Placental epithelial cell (primary cell): ENCODE measurements around the gene PALD1.

- CAGE, long polyA plus RNA, result no peak
These were observed 18.4 kb downstream of the LRRC20 start for GRCh38 chr10:70363644-70364866.

DNA sequence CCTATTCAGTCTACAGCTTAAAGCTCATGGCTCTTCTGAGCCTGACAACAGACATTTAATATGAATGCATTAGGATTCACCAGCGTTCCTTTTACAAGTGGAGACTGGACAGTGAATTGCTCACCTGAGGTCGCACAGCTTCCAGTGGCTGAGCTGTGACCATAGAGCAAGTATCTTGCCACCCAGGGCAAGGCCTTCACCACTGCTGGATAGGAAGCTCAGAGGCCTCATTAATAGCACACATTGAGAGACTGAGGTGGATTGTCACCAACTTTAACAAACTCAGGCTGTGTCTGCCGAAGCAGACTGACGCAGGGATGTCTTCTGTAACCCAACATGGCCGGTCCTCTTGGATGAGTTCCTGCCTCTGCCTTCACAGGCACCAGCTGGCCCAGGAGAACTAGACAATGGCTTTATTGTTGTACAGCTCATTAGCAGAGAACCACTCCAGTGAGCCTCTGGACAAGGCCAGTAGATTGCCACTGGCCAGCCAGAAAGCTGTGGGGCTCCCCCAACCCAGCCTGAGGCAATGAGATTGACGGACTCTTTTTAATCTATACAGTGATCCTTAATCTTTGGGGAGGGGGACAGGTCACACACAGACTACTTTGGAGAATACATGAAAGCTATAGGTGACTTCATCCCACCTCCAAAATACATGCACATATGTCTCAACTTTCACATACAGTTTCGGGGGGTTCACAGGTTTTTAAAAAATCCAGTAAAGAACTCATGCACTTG, 9.4 kb downstream of the NODAL start:
- CAGE, long polyA plus RNA, result no peak

GRCh38 chr10:70478206-70479232, at the start of gene PALD1:
Gene PALD1, plus strand, starts transcription at chr10:70478767.
- CAGE, long polyA plus RNA, result no peak

- CAGE, long polyA plus RNA, result no peak
These were observed 14.7 kb downstream of the PALD1 start for GRCh38 chr10:70493071-70493925.

- CAGE, long polyA plus RNA, result no peak
These were observed 10.2 kb downstream of the PRF1 start for GRCh38 chr10:70592417-70592735.

GRCh38 chr10:71213141-71213771, 886 bp downstream of the UNC5B start:
- CAGE, long polyA plus RNA, result no peak

- CAGE, long polyA plus RNA, result no peak
These were observed 5.6 kb downstream of the UNC5B start for GRCh38 chr10:71217820-71218561.

DNA sequence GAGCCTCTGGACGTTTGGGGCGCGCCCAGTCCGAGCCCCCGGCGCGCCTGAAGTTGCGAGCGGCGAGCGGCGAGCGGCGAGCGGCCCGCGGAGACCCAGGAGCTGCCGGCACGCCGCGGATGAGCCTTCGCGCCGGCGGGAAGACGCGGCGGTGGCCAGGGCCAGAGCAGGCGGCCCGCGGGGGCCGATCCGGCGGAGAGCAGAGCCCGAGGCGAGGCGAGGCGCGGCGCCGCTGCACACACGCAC, 273 bp downstream of the CDH23 start:
- CAGE, long polyA plus RNA, result no peak

GRCh38 chr10:71663219-71663660, 56.3 kb downstream of the C10orf105 start:
- CAGE, long polyA plus RNA, result no peak

- CAGE, long polyA plus RNA, result no peak
These were observed 7.7 kb upstream of the C10orf105 start for GRCh38 chr10:71727191-71727713.

DNA sequence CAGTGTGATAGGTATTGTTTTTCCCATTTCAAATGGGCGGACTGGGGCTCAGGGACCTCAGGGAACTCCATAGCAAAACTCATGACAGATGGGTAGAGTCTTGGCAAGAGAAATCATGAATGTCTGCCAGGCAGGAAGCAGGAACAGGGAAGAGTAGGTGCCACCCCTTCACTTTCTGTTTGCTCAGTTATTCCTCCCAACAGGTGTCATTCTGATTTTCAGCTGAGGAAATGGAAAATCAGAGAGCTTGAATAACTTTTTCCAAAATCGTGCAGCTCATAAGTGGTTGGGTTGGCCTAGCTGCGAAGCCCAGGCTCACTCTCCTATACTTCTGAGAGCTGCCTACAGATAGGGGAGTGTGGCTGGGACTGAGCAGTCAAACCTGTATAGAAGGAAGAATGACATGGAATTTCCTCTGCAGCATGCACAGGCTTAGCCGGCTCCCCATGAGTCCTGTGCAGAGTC, 17.6 kb upstream of the C10orf105 start:
- CAGE, long polyA plus RNA, result no peak

DNA sequence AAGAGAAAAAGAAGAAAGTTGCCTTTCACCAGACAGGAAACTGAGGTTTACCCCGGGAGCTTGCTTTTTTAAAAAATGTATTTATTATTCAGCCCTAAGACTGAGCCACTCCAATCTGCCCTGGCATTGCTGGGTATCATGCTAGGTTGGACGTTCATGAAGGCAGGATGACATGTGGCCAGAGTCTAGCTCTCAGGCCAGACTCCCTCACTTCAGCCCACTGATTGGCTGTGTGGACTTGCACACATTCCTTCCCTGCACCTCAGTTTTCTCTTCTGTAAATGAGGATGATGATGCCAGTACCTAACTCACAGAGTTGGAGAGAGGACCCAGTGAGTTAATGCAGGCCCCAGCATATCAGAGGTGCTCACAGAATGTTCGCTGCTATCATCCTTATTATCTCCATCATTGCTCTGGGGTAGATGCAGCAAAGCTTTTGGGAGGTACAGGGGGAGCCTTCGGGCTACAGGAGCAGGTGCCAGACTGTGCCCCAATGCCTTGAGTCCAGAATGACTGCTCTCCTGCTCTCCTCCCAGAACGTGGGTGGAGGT, 21.7 kb upstream of the C10orf105 start:
- CAGE, long polyA plus RNA, result no peak

- CAGE, long polyA plus RNA, result no peak
These were observed 18.7 kb downstream of the VSIR start for GRCh38 chr10:71754663-71755004.

DNA sequence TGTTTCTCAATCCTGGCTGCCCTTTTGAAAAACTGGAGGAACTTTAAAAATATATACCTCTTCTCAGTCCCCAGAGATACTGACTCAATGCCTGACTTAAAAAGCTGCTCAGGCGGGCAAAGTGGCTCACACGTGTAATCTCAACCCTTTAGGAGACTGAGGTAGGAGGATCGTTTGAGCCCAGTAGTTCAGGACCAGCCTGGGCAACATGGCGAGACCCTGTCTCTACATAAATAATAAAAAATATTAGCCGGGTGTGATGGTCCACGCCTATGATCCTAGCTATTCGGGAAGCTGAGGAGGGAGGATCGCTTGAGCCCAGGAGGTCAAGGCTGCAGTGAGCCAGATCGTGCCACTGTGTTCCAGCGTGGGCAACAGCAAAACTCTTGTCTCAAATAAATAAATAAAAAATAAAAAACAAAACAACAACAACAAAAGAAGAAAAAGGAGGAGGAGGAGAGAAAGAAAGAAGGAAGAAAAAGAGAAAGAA, 37.0 kb upstream of the PSAP start:
- CAGE, long polyA plus RNA, result no peak

- CAGE, long polyA plus RNA, result no peak
These were observed 52.6 kb upstream of the PSAP start for GRCh38 chr10:71903549-71904244.

DNA sequence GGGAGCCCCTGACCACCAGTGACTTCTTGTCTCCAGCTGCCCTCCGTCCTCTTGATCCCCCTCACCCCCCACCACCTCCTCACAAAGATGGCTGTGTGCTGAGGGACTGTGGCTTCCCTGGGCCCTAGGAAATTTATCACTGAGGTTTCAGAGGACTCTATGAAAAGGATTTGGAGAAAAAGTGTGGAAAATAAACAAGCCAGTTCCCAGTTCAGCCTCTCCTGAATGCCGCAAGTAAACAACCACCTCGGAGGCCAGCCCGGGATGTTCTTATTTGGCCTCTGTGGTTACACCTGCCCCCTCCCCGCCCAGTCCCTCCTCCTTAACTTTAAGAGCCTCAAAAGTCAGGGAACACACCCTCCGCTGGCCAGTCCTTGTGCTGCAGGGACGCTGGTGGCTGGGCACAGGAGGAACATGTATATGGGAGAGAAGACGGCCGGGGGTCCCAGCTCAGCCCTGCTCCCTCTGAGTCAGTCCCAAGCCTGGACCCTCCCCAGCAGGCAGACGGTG, 6.0 kb downstream of the CHST3 start:
- CAGE, long polyA plus RNA, result no peak

DNA sequence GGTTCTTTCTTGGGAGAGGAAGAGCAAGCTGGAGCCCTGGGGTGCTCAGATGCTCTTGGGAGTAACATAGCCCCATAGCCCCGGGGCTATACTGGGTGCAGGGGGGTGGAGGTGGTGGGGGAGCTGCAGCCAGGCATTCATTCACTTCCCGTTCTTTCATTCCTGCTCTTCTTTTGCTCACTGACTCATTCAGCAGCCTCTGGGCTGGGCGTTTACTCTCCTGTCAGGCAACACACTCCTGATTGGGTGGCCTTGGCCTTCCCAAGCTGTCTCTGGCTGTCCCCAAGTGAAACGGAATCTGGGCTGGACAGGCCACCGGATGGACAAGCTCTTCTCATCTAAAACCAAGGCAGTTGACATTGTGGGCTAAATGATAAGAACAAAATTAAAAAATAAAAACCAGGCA, 34.6 kb downstream of the CHST3 start:
- CAGE, long polyA plus RNA, result no peak

DNA sequence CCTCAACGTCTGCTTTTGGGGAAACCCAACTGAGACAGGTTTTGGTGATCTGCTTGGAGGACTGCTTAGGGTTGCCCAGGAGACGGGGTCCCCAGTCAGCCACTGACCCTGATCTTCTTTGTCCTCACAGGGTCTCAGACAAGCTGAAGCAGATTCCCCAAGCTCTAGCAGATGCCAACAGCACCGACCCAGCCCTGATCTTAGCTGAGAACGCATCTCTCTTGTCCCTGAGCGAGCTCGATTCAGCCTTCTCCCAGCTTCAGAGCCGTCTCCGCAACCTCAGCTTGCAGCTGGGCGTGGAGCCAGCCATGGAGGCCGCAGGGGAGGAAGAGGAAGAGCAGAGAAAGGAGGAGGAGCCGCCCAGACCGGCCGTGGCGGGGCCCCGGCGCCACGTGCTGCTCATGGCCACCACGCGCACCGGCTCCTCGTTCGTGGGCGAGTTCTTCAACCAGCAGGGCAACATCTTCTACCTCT, 42.9 kb downstream of the CHST3 start:
- CAGE, long polyA plus RNA, result no peak

GRCh38 chr10:72027503-72028026, 60.8 kb downstream of the SPOCK2 start:
- CAGE, long polyA plus RNA, result no peak

DNA sequence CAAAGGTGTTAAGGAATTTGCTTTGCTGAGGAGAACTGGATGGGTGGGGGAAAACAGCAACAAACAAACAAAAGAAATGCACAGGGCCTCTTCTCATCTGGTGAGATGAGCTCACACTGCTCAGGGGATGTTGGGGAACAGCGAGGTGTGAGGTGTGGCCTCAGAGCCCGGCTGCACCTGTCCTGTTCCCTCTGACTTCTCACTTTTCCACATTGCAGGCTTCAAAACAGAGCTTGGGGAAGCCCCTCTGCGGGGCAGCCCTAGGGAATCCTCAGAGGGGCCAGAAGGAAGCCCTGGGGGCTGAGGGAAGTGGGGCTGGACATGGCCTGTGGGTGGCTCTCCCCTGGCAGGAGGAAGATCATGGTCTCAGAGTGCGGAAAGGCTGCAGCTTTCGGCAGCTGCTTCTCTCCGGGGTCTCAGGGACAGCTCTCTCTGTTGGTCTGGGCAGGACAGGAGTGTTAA, 27.2 kb downstream of the SPOCK2 start:
- CAGE, long polyA plus RNA, result no peak